Thoracic aorta (tissue), 1 donor: ENCODE measurements around a stretch of chr12.

- RAMPAGE, long total RNA: no peak
Measured at GRCh38 chr12:123713130-123714323, 1.4 kb downstream of the ATP6V0A2 start.

DNA sequence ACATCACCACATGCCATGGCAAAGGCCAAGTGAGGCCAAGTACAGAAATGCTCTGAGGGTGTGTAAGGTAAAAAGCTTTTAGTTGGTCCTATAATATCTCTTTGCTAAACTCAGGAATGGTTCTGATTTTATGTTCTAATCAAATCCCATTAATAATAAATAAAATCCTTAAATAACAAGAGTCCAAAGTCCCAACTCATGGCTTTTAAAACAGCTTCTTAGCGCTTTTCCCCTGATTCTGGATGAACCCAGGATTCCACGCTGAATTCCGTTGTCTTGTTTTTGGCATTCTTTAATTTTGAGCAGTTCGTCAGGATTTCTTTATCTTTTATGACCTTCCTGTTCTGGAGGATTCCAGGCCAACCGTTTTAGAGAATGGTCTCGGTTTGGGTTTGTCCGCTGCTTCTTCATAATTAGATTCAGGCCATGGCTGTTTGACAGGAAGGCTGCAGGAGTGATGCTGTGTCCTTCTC, 99.6 kb downstream of the DNAH10 start:
- RAMPAGE, long total RNA: no peak

GRCh38 chr12:123907859-123908324, 64.7 kb downstream of the CCDC92 start:
- RAMPAGE, long total RNA: no peak

- RAMPAGE, long total RNA: no peak
Measured at GRCh38 chr12:123958349-123958870, 14.2 kb downstream of the CCDC92 start.

DNA sequence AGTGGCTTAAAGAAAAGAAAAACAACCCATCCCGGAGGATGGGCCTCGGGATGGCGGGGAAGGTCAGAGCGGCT, 272 bp downstream of the ZNF664 start:
- RAMPAGE, long total RNA: no peak

GRCh38 chr12:124326780-124327260, 31.9 kb downstream of the RFLNA start:
- RAMPAGE, long total RNA: no peak

- RAMPAGE, long total RNA: no peak
Measured at GRCh38 chr12:124370006-124370426, 75.1 kb downstream of the RFLNA start.

DNA sequence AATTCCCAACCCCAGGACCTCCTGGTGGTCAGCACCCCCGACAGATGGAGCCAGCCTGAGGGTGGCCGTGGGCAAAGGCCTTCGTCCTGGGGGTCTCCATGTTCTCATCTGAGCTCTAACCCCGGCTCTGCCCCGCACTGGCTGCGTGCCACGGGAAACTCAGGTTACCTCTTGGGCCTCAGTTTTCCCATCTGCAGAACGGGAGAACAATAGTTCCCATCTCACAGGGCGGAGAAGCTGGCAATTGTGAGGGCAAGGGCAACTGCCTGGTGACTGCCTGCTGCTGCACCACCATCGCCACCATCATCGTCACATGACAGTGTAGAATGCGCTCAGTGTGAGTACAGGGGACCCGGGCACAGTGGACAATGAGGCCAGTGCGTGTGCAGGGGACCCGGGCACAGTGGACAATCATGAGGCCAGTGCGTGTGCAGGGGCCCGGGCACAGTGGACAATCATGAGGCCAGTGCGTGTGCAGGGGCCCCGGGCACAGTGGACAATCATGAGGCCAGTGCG, 78.0 kb downstream of the RFLNA start:
- RAMPAGE, long total RNA: no peak

GRCh38 chr12:124429355-124429796, 134.5 kb downstream of the RFLNA start:
- RAMPAGE, long total RNA: no peak

GRCh38 chr12:124440451-124441195, 126.8 kb downstream of the NCOR2 start:
- RAMPAGE, long total RNA: no peak

DNA sequence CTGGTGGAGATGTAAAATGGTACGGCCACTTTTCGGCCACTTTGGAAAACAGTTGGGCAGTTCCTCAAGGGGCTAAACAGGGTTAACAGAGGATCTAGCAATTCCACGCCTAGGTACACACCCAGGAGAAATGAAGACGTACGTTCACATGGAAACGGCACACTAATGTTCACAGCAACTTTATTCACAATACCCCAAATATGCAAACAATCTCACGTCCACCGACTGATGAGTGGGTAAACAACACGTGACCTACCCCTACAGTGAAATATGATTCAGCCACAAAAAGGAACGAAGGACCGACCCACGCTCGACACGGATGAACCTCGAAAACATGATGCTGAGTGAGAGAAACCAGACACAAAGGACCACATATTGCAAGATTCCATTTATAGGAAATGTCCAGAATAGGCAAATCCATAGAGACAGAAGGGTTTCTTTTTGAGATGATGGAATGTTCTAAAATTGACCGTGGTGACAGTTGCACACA, 112.7 kb downstream of the NCOR2 start:
- RAMPAGE, long total RNA: no peak

DNA sequence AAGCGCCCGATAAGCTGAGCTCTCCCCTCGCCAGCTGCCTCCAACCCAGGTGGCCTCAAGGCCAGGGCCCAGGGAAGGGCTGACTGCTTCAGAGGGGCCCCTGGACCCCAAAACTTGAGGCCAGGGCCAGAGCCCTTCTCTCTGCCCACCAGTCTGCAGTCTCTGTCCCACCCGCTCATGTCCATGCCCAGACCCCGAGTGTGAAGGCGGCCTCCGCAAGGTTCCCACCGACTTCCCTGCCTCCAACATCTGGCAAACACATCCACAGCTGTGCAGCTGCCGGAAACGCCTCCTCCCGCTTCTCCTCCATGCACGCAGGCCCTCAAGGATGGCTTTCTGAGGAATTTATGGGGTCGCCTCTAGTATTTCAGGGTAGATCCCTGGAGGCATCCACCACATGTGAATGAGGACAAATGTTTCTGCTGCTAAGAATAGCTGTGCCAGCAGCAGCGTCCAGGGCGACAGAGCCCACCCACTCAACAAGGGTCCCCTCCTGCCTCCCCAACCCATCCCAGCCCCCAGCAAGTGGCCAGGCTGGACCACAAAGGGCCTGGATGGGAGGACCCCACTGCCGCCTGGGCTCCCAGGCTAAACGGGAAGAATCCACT, 59.7 kb downstream of the NCOR2 start:
- RAMPAGE, long total RNA: no peak

- RAMPAGE, long total RNA: no peak
Measured at GRCh38 chr12:124519395-124519714, 48.1 kb downstream of the NCOR2 start.

DNA sequence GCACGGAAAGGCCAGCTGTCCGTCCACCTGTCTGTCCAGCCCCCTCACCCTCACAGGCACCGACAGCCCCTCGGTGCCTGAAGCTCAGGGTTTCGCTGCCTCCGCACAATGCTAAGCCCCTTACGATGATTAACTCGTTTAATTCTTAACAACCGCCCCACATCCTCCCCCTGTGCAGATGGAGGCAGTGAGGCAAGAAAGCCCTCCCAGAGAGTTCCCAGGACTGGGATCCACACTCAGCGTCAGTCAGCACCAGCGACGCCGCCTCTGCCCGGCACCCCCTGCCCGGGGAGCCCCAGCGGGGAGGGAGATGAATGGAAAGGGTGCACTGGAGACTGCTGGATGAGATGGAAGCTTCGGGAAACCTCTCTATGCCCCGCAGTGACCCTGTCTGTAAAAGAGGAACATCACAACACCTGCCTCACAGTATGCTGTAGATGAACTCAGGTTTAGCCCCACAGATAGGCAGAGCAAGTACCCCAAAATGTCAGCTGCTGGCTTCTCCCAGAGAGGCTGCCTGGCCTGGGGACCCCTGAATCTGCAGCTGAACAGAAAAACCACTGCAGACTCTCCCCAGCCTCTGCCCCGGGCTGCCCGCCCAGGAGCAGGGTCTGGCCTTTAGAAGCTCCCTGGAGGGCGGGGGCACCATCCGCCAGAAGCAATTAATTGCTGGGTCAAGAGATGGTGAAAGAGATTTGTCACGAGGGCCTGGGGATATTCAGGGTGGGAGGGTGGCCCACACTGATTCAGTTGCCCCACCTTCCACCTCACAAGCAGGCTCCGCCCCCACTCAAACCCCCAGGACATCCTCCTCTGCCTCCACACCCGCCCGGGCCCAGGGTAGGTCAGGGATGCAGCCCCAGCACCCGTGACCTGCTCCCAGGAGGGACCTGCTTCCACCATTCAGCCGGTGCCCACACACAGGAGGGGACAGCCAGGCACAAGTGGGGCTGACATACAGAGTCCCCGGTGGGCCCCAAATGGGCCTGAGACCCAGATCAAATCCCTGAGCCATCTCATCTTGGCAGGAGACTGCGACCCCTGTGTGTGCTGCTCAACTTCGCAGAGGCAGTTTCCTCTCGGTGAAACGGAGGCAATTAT, 23.3 kb downstream of the NCOR2 start:
- RAMPAGE, long total RNA: no peak

DNA sequence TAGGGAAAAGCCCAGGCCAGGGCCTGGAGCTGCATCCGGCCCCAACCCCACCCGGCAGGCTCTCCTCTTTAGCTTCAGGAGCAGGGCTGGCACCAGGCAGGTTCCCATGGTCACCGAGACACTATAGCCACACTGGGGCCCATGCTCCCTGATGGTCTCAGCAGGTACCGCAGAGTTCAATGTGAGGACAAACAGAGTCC, 9.5 kb downstream of the NCOR2 start:
- RAMPAGE, long total RNA: no peak

GRCh38 chr12:124592439-124593147, 25.2 kb upstream of the NCOR2 start:
- RAMPAGE, long total RNA: no peak

GRCh38 chr12:124687799-124688343, 120.5 kb upstream of the NCOR2 start:
- RAMPAGE, long total RNA: no peak

DNA sequence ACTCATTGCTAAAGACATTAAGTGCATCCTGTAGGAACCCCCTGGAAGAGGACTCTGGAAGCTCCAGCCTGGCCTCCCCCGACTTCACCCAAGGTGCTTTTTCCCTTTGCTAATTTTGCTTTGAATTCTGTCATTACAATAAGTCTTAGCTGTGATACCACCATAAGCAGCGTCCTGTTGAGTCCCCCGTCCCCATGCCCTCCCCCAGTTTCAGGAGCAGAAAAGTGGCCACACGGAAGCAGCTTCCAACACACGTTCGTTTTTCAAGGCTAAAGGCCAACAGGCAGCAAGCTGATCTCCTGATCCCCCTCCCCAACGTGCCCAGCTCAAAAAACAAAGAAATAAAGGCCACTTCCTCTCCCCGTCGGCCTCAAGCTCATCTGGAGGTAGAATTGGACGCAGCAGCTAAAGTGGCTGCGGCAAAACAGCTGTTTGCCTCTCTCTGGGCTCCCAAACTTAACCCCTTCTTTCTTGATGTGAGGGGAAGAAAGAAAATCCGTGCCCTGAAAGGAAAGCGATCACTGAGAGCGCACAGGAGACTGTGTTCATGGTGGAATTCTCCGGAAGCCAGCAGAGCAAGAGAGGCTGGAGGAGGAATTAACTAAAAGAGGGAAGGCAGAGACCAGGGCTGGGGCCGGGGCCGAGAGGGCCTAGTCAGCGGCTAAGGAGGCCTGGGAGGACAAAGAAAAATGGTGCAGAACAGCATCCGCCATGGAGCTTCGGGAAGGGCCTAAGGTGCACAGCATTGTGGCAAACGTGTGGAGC, 66.3 kb downstream of the SCARB1 start:
- RAMPAGE, long total RNA: no peak

GRCh38 chr12:124807524-124808128, 56.0 kb downstream of the SCARB1 start:
- RAMPAGE, long total RNA: no peak

DNA sequence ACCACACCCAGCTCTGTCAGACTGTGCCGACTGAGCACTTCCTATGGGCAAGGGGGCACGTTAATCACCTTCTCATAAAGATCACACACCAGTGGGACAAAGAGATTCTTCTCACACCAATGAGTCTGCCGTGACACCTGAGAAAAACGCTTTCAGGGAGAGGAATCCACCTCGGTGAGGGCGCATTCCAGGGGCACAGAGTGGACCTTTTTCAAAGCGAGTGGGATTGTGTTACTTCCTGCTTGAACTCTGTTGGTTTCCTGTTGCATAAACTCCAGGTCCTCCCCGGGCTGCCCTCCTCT, 17.5 kb upstream of the SCARB1 start:
- RAMPAGE, long total RNA: no peak